ENCODE results near the genes RPL18A, CCDC124 and ARRDC2.

DNA sequence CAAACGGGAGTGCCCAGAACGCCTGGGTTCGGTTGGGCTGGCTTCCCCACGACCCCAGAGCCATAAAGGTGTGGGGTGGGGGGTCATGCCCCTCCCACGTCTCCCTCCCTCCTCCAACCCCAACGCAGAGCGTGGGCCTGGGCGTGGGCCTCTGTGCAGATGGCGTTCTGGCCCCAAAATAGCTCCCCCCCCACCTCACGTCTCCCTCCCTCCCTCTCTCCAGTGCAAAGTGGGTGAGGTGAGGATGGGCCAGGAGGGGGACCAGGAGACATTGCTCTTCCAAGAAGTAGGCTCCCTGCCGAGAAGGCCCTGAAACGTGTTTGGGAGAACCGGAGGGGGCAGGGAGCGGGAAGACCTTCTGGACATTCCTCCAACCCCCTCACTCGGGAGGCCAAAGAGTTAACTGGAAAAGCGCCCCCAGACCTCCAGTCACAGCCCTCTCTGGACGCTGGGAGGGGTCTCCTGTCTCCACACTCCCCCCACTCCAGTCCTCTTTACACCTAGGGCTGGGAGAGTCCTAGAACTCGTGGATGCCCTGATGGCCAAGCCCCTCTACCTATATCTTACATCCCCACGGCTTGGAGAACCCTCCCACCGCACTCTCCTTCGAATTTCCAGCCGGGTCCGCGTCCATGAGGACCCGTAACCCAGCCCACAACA lies 906 bp downstream of the UNC13A start:
- PRO-cap = no peak

DNA sequence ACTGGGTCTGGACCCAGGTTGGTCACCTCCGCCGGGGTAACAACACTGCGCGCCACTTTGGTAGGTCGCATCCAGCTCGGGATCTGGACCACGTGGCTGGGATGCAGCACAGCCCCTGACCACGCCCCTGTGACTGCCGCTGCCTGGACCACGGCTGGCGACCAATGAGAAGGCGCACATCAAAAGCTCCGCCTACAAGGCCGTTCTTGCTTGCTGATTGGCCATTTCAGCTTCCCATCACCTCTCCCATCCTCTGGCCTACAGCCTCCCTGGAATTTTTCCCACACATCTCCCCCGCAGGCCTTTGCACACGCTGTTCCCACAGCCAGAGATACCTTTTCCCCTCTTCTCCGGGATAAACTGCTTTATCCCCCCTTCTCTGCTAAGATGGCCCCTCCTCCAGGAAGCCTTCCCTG lies 12.5 kb upstream of the MAP1S start:
- PRO-cap = no peak

GRCh38 chr19:17720455-17720927 lies 1.2 kb downstream of the MAP1S start:
- PRO-cap = no peak

GRCh38 chr19:17830895-17831327 lies 9.6 kb upstream of the INSL3 start:
- PRO-cap = no peak

DNA sequence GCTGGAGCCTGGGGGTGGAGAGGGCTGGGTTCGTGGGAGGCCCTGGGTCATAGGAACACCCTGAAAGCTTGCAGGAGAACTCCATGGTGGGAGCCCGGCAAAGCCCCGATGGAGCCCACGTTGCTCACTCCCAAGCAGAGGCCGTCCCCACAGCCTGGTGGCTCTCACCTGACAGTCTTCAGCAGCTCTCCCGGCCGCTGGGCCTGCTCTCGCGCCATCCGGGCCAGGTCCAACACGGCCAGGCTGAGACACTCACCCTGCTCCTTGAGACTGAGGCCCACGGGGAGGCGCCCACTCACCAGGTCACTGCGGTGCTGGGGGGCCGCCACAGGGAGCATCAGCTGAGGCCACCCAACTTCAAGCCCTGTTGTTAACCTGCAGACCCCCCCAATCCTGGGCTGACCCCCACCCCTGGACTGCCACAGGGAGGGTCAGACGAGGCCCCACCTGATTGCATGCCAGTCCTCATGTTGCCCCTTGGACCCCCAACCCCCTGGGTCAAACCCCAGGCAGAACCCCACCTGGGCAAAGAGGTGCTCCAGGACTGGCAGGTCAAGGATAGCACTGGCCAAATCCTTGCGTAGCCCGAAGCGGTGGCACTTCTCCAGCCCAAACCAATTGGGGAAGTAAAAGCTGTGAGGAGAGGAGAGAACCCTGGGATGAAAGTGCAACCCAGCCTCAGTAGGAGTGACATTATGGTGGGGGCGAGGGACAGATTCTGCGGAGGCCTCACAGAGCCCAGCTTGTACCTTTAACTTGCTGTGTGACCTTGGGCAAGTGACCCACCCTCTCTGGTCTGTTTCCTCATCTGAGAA lies 4.7 kb downstream of the JAK3 start:
- PRO-cap = no peak

- PRO-cap = bidirectional peak, plus-strand start at chr19:17859922, minus-strand start at chr19:17859598
Measured at GRCh38 chr19:17859799-17860064, at the start of gene RPL18A. TSS of gene RPL18A (plus strand) at chr19:17859910.

GRCh38 chr19:17860409-17861345 lies 967 bp downstream of the RPL18A start:
- PRO-cap = no peak

DNA sequence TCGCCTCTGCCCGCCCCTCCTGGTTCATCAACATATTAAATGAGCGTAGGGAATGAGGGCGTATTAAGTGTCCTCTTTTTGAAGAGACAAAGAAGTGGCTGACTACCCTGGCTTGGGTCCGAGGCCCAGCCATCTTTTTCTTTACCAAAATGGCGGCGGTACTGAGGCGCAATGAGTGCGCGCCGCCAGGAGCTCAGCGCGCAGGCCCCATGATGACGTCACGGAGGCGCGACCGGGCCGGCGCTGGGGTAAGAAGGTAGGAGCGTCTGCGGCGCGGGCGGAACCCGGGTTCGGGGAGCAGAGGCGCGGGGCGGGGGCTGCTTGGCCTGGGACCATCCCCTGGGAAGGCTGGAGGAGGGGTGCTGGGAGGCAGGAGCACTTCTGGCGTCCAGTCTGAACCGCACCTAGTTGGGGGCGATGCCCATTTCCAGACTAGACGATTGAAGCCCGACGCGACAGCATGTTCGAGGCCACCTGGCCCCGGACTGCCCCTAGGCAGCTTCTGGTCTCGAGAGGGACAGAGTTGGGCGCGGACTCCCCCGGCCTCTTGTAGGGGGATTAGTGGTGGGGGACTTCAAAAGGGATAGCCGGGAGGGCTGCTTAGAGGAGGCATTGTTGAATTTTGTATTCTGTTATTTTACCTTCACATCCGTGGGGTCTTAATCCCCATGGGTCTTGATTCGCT lies at the start of gene CCDC124:
TSS of gene CCDC124 (plus strand) at position 223 of the 685 bp plus-strand sequence.
- PRO-cap = unidirectional peak, plus-strand start at position 225 of the sequence

GRCh38 chr19:17933478-17934157 lies 803 bp downstream of the CCDC124 start:
- PRO-cap = no peak

DNA sequence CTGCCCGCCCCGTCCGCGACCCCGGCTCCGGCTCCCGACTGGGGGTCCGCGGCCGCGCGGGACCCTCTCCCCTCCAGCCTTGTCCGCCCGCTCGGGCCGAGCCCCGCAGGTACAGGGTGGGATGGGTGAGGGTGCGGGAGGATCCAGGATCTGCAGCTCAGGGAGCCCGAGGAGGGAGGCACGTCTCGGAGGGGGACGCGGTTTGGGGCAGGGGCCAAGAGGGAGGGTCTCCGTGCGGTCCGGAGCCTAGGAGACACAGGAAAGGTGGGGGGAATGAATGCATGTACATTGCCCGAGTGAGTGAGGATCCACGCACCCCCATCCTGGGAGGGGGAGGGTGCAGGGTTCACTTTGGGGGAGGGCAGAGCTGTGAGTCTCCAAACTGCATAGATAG lies 299 bp downstream of the KCNN1 start:
- PRO-cap = no peak

DNA sequence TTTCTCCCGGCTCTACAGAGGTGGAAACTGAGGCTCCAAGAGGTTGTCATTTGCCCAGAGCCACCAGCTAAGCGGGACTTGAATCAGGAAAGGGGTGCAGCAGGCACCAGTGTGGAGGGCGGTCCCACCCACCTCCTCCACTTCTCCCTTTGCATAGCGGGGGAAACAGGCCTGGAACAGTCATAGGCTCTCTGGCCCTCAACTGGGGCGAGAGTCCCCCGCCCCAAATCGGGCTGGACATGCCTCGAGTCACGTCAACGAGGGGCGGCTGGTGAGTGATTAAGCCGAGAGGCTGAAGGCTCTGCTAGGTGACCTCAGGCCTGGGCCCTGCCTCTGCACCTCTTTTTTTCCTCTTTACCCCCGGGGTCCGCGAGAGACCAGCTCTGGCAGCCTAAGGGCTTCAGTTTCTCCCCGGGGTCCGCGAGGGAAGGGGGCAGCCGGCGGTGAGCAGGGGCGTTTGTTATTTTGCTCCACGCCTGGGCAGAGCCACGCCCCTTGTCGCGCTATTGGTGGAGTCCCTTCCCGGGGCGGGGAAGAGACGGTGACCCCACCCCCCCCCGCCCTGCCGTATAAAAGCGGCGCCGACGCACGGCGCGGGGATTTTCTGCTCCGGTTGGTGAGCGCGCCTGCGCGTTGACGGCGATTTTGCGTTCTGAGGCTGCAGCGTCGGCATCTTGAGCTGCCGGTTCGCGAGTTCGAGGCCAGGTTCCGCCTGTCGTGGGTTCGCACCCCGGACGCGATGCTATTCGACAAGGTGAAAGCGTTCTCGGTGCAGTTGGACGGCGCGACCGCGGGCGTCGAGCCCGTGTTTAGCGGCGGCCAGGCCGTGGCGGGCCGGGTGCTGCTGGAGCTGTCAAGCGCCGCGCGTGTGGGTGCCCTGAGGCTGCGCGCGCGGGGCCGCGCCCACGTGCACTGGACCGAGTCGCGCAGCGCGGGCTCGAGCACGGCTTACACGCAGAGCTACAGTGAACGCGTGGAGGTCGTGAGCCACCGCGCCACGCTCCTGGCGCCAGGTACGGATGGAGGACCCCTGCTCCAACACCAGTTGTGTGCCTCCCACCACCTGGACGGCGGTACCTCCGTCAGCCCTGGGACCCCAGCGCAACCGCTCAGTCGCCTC lies at the start of gene ARRDC2:
TSS of gene ARRDC2 (plus strand) at position 599 of the 1,120 bp plus-strand sequence.
- PRO-cap = bidirectional peak, plus-strand start at position 599 of the sequence, minus-strand start at position 488 of the sequence

DNA sequence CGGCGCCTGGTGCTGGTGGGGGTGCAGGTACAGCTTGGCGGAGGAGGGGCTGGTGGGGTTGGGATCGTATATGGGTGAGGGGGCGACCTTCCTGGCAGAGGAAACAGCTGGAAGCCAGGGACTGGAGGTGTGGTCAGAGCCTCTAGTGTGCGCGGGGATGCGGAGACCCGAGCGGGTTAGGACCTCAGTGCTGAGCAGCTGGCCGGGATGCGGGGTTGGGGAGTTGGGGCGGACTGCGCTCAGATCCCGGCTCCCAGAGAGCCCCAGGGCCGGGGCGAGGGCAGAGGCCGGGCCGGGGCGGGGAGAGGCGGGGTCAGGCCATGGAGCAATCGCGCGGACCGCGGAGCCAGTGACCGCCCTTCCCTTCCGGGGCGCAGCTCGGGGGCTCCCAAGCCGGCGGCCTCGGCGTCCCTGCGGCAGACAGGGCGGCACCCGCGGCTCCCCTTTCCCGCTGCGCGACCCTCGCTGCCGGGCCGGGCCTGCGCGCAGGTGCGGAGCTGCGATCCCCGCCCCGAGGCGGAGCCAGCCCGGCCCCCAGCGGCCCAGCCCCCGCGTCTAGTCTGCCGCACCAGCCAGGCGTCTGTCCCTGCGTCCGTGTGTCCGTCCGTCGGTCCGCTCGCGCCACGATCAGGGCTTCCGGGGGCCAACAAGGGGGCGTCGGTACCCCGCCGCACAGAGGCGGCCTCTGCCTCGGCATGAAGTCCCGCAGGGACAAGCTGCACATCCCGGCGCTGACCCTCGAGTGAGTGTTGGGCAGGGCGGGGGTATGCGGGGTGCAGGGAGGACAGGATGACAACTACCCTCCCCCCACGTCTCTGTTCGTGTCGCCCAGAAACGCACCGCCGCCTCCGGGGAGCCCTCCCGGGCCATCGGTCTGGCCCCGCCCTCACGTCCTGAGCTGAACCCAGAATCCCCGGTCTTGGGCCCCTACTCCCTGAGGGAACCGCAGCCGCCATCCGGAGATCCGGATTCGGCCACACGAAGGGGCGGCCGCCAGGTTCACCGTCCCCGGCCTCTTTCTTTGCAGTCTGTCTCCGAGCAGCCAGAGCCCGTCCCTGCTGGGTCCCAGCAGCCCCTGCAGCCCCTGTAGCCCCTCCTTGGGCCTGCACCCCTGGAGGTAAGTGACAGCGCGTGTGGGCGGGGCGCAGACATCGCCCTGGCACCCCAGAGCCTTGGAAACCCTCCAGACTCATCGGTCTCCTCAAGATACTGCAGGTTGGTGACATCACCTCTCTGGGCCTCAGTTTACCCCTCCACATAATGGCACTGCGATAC lies 12.5 kb downstream of the MAST3 start:
- PRO-cap = bidirectional peak, plus-strand start at position 583 of the sequence, minus-strand start at position 467 of the sequence

DNA sequence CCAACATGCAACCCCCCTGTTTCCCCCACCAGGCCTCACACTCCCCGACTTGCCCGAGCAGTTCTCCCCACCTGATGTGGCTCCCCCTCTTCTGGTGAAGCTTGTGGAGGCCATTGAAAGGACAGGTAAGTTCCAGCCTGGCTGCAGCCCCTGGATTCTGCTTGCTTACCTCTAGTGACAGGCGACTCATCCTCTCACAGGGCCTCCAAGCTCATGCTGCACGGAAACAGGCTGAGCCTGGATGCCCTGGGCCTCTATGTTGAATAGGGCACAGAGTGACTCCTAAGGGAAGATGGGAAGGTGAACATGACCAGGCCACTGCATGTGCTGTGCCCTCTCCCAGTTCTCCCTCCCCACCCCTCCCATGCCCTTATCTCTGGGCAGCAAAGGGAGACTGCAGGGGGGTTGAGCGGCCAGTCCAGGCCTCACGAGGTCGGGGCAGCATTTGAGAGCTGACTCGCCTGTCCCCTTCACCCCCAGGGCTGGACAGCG lies 7.5 kb downstream of the PIK3R2 start:
- PRO-cap = no peak

DNA sequence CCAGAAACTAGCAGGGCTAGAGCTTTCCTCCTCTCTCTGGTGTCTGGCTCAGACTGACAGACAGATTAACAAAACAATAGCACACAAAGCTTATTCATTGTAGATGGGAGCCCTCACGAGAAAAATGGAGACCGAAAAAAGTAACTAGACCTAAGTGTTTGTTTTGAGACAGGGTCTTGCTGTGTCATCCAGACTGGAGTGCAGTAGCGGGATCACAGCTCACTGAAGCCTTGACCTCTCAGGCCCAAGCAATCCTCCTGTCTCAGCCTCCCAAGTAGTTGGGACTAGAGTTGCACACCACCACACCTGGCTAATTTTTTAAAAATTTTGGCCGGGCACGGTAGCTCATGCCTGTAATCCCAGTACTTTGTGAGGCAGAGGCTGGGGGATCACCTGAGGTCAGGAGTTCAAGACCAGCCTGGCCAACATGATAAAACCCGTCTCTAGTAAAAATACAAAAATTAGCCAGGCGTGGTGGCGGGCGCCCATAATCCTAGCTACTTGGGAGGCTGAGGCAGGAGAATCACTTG lies 7.2 kb upstream of the MPV17L2 start:
- PRO-cap = no peak

- PRO-cap = no peak
Measured at GRCh38 chr19:18232511-18233270, 6.5 kb upstream of the PDE4C start.

- PRO-cap = no peak
Measured at GRCh38 chr19:18286975-18287851, 5.8 kb upstream of the JUND start.

DNA sequence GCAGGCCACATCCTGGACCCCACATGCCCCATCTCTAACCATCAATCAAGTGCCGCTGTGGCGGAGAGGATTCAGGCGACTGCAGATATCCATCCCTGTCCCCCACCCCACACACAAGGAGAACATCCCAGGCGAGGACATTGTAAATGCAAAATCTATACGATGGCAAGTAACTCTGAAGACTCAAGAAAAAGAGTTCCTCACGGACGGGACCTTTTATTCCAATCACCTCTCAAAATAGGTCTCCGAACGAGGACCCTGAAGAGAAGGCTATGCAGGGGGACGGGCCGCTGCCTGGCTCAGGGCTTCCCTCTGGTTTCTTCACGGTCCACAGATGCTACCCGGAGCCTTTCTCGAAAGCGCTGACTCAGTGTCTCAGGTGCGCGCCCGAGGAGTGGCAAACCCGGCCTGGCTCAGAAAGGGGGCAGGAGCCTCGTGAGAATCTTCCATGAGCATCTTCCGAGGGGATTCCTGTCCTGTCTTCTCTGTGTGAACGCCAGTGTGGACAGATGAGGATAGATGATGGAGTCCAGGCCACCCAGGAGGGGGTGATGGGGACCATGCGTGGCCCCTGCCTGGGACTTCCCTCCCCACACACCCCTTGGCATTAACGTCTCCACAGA lies 16.7 kb downstream of the LSM4 start:
- PRO-cap = no peak

DNA sequence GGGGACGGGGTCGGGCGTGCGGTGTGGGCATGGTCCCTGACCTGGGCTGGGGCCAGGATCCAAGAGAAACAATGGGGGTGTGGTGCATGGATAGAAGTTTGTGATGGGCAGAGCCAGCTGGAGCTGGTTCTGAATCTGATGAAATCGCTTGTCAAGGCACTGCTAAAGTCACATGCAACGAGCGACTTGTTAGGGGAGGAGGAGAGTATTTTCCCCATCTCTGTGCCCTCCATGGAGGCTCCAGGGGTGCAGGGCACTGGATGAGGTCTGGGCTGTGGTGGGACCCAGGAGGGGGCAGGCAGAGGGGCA lies 746 bp downstream of the GDF15 start:
- PRO-cap = no peak

DNA sequence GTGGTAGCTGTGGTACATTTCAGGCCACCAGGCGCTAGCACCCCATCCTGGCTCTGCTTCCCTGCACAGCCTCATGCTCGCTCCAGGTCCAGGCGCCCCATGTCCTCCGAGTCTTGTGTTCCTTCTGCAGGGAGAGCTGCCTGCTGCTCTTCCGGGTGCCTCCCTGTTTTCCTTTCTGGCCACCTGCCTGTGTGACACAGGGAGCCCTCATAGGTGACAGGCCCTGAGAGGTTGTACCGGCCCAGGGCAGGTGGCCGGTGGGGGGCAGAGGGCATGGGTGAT lies 4.4 kb downstream of the SSBP4 start:
- PRO-cap = unidirectional peak, minus-strand start at position 115 of the sequence

- PRO-cap = no peak
Measured at GRCh38 chr19:18434127-18434714, 3.7 kb downstream of the ISYNA1 start.